SJSA1 (cell line): ENCODE measurements around the genes SUFU and NT5C2.

DNA sequence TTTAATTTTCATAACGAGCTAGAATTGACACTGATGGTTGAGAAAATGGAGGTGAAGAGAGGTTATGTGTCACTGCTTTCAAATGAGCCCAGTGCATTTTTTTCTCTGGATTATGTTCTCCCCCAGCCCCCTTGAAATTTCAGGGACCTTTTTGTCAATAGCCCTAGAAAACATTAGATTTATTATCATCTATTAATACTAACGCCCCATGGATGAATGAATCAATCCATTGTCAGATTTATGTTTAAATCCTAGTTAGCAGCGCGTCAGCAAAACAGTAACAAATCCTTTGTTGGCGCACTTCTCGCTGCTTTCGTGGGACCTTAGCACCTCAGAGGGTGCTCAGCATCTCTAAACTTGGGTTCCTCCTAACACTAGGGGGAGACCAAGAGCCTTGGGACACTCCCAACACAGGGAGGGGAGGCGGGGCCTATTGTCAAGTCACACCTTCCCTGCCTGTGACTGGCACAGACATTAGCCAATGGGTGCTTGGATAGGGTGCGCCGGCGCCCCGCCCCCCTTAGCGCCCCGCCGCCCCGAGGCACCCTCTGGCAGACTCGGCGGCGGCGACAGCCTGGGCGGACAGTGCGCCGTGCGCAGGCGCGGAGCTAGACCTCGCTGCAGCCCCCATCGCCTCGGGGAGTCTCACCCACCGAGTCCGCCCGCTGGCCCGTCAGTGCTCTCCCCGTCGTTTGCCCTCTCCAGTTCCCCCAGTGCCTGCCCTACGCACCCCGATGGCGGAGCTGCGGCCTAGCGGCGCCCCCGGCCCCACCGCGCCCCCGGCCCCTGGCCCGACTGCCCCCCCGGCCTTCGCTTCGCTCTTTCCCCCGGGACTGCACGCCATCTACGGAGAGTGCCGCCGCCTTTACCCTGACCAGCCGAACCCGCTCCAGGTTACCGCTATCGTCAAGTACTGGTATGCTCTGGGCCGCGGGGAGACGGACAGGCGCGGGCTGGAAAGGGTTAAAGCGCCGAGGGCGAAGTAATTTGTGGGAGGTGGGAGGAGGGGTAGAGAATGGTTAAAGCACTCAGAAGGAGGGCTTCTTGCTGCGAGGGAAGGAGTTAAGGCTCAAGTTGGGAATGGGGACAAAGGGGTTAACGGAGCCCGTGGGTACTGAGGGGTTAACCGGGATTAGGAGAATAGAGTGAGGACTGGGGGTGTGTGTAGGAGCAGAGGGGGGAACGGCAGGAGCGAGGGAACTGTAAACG lies at the start of gene SUFU:
Gene SUFU (plus strand): TSS at position 554 of the 1,209 bp plus-strand sequence.
- RAMPAGE, long total RNA, result no peak

DNA sequence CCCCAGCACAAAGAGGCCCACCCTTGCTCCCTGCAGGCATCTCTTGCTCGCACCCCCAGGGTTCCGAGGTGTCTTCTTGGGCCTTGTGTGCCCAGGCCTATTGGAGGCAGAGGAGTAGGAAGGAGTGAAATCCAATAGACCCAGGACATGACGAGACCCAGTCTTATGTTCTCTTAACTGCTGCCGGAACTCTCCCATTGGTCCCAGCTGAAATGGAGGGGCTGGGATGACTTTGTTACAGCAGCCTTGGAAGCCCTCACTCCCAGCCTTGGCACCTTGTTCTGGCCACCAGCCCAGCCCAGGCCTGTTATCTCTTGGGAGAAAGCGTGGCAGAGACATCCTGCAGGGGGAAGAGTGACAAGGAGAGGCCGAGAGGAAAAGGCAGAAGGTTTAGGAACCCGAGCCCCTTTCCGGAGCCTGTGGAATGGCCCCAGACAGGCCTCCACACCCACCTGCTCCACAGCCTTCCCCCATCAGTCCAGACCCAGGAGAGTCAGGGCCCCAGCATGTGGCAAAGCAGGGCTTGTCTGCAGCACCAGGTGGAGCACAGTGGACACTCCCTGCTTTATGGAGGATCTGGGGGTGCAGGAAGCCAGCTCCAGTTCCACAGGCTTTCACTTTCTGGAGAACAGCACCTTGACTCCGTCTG lies 24.2 kb upstream of the TRIM8 start:
- RAMPAGE, long total RNA, result no peak

DNA sequence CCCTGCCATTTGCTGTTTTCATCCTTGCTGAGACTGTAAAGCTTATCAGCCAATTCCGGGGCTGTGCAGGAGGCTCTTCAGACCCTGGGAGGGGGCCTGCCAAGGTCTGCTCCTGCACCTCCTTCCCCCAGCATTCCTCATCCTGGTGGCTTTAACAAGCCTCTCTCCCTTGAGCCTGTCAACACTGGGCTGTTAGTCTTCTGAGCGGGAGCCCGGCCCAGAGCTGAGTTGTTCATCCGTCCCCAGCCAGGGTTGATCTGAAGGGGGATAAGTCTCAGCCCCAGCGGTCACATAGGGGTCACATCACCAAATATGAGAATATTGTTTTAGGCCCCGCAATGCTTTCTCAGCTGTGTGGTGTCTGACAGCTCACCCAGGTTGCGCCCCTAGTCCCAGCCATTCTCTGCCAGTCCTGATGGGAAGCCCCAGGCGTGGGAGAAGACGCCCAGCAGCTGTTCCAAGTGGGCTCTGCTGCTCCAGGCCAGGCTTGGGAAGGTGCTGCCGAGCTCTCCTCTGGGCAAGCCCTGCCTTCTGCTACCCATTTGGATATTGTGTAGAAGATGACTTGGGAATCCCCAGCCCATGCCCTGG lies 23.6 kb upstream of the TRIM8 start:
- RAMPAGE, long total RNA, result no peak

- RAMPAGE, long total RNA, result no peak
These were observed 16.0 kb upstream of the TRIM8 start for GRCh38 chr10:102628303-102628672.

DNA sequence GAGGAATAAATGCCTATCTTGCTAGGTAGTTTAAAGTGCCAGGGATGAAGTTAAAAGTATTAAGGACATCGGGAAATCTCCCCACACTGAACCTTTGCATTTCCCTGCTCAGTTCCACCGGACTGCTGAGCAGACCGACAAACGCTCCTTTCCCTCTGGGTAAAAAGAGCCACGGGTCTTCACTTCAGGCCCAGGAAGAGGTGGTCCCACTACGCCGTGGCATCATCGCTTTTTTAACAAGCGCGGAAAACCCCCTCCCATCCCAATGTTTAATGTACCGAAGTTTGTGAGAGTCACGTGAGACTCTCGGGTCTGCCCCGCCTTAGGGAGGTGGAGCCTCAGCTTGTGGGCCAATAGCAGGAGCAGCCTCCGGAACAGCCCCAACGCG lies 2.4 kb upstream of the TRIM8 start:
- RAMPAGE, long total RNA, result no peak

DNA sequence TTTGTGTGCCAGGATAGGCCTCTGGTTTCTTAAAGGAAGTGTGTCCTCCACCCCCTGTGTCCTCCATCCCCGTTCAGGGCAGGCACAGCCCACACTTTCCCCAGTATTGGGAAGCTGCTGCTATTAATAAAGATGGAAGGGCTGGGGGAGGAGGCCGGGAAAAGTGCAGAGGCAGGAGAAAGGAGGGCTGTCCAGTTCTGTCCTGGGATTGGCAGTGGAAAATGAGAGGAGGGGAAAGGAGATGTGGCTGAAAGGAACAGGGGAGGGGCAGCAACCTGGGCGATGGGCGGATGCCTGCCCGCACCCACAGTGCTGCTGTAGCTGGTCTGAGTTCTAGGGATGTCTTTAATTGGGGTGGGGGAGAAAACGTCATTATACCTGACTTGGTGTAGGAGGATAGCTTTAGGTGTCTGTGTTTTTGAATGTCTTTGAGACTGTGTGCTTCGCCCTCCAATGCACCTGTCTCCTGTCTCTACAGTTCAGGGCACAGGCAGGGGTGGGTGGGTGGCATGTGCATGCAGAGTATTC lies 2.4 kb downstream of the TRIM8 start:
- RAMPAGE, long total RNA, result no peak

DNA sequence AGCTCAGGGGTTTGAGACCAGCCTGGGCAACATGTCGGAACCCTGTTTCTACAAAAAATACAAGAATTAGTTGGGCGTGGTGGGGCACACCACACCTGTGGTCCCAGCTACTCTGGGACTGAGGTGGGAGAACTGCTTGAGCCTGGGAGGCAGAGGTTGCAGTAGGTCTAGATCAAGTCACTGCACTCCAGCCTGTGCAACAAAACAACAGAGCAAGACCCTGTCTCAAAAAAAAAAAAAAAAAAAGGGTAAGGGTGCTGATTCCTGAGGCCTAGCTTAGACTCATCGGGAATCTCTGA lies 14.6 kb downstream of the TRIM8 start:
- RAMPAGE, long total RNA, result no peak

DNA sequence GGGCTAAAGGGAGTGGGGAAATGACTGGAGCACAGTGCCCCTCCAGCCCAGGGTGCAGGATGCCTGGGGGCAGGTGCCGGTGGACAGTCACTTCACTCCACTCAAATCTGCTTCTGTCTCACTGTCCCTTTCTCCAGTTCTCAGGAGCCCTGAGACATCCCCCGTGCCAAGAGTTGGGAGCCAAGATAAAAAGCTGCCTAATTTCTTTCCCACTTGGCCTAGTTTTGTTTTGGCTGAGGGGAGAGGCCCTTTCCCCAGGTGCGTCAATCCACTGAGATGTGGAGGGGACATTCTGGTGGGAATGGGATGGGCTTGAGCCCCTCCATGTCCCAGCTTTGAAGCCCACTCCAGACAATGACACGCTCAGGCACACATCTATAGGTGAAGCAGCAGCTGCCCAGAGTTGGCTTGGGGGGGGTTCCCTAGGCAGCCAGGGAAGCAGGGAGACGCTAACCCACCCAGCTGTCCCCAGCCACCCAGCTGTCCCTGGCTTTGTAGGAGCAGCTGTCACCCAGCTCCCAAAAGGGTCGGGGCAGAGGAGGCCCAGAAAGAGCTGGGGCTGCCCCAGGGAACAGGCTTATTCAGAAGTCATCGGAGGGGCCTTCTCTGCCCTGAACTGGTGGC lies 16.3 kb downstream of the TRIM8 start:
- RAMPAGE, long total RNA, result no peak

GRCh38 chr10:102663046-102663420 lies 18.8 kb downstream of the TRIM8 start:
- RAMPAGE, long total RNA, result no peak

DNA sequence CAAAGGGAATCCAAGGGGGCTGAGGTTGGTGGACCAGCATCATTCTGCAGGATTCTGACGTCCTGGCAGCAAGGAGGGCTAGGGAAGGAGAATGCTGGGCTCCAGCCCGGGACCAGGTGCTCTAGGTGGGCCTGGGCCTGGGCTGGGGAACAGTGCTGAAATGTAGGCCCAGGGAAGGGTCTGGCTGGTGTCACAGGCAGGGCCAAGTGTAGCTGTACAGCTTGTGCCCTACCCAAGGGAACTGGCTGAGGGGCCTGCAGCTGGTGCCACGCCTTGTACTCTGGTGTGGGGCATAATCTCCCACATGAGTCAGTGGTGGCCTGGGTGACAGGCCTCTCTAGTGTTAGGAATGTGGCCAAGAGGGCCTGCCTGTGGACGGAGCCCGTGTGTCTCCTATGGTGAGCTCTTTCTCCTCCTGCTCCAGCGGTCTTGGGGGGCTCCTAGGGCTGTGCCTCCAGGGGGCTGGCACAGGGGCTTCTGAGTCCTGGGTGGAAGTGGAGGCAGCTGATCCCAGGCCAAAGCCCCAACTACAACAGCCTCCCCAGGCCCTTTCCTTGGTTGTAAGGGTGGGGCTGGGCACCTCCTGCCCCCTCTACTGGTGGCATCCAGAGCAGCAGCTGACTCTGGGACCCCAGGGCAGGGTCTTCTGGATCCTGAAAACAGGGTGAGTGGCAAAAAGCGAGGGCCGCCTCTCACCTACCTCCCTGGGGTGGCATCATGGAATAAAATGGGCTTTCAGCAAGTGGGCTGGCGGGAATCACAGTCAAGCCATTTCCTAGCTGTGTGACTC lies 25.3 kb downstream of the TRIM8 start:
- RAMPAGE, long total RNA, result no peak

DNA sequence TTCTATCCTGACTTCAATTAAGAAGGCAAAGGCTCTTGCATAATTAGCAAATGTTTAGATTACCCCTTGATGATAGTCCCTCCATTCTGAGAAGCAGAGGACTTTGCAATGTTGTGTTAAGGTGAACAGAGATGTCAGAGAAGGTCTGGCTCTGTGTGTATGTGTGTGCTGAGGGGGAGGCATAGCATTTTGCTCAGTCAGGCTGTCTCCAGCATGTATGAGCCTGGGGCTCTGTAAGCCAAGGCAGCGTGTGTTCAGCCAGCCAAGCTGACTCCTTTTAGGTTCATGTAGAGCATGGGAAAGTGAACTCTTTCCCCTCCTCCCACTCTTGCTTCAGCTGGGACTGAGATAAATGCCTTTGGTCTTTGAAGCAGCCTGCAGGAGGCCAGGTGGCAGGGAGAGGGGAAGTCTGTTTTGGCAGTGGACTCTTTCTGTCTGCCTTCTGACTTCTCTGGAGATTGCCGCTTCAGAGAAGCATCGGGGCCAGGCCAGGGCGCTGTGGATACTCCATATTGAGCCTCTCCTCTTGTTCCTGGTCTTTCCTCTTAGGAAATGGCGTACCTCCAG lies 3.8 kb downstream of the SFXN2 start:
- RAMPAGE, long total RNA, result no peak

DNA sequence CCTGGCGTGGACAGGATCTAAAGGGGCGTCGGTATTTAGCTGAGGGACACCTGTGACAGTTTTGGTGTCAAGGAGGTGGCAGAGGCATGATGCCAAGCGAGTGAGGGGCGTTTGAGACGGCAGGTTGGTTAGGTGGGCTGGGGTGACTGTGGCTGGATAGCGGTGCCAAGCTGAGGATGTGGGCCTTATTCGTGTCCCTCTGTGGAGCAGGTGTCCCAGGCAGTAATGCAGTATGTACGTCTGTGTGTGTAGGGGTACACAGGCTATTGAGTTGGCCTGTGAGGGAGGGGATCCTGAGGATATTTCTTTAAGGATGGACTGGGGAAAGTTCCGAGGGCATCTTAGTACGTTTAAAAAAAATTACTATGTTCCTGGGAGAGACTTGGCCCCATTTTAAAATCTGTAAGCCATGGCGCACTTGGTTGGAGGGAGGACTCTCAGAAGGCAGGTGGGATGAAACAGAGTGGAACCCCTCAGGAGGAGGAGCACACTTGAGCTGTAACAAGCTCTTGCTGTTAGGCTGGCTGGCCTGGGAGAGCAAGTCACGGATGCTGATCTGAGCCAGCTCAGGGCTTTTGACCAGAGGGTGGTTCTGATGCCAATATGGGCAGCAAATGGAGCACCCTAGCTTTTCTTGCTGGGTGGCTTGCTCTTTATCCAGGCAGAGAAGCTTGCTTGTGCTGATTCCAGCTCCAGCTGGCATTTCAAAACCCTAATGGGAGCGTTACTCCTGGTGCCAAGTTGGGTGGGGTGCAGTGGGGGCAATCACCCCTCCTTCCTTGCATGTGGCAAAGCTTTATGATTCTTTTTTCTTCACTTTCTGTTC lies 727 bp downstream of the WBP1L start:
- RAMPAGE, long total RNA, result no peak

DNA sequence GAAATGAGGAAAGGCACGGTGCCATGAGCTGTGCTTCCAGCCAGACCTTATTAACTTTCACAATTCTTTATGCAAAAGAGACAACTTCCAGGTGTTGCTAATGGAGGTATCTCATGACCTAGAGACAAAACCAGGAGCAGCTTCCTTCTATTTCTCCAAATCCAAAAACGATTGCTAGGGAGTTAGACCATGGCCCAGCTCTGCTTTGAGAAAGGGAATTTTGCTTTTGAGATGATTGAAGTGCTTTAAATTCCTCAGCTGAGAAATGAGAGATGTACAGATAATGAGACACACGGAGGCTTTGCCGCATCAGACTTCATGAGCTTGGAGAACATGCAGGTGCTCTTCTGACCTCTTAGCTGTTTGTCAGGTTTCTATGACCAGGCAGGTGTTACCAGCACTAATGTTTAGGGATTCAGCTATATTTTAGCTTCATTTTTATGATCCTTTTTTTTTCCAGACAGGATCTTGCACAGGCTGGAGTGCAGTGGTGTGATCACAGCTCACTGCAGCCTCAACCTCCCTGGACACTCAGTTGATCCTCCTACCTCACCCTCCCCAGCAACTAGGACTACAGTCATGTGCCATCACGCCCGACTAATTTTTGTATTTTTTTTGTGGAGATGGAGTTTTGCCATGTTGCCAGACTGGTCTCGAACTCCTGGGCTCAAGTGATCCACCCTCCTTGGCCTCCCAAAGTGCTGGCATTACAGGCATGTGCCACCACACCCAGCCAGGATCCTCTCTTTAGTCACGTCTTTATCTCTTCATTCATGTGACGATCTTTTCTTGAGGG lies 21.2 kb downstream of the WBP1L start:
- RAMPAGE, long total RNA, result no peak

DNA sequence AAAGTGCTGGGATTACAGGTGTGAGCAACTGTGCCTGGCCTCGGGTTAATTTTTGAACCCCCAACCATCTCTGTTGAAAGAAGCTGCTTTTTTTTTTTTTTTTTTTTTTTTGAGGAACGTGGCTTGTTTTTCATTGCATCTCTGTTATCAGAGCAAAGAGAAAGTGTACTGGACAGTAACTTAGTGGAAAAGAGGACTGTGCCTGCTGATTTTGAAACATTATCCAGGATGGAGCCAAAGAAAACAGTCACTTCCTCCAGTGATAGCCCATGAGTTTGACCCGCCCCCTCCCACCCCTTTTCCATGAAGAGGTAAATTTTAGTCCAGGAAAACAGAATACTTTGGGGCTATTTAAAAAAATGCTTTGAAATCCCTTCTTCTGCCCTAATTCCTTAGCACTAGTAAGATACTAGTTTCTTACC lies 38.4 kb downstream of the WBP1L start:
- RAMPAGE, long total RNA, result no peak

DNA sequence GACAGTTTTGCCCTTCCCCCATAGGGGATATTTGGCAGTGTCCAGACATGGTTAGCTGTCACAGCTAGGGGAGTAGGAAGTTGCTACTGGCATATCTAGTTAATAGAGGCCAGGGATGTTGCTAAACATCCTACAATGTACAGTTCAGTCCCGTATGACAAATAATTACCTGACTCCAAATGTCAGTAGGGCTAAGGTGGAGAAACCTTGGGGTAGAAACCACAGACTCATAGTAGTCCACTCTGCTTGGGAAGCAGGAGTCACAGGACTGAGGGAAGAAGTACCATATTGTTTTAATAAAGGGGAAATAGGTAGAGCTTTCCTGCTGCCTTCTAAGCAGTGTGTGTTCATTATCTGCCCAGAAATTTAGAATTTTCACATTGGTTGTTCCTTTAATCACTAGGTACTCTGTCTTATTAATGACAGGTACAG lies 39.9 kb downstream of the WBP1L start:
- RAMPAGE, long total RNA, result no peak

- RAMPAGE, long total RNA, result no peak
These were observed 36.4 kb downstream of the CYP17A1 start for GRCh38 chr10:102800731-102801343.

DNA sequence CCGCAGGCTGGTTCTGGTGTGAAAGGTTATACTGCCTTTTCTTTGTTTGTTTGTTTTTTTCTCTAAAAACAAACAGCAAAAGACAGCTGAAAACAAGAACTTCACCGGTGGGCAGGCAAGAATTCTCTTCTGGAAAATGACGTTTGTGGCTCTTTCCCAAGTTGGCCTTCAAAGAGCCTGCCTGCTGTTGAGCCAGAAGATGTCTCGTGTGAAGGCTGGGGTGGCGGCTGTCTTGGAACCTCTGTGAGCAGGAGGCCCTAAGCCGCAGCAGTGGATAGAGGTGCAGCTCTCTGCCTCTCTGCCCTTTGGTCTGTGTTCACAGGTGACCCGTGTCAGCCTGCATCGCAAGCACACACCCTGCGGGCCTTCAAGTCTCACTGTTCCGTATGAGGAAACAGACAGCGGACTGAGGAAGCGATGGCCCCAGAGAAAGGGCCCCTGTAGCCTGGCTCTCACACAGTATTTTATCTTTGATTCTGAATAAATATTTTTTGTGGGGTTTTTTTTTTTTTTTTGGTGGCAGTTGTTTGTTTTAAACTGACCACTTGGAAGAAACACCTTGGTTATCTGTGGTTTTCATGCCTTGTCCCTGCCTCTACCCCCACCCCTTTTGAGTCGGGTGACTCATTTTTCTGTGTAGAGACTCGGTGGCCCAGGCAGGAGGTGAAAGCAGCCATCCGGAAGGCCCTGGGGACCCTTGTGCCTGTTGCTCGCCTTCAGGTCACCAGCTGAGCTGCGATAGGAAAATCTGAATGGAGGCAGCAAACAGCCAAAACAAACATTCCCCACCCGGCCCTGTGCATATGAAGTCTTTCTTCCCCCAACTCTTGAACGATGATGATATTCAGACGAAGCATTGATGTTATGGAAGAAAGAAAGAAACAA lies 23.0 kb downstream of the CYP17A1 start:
- RAMPAGE, long total RNA, result no peak

DNA sequence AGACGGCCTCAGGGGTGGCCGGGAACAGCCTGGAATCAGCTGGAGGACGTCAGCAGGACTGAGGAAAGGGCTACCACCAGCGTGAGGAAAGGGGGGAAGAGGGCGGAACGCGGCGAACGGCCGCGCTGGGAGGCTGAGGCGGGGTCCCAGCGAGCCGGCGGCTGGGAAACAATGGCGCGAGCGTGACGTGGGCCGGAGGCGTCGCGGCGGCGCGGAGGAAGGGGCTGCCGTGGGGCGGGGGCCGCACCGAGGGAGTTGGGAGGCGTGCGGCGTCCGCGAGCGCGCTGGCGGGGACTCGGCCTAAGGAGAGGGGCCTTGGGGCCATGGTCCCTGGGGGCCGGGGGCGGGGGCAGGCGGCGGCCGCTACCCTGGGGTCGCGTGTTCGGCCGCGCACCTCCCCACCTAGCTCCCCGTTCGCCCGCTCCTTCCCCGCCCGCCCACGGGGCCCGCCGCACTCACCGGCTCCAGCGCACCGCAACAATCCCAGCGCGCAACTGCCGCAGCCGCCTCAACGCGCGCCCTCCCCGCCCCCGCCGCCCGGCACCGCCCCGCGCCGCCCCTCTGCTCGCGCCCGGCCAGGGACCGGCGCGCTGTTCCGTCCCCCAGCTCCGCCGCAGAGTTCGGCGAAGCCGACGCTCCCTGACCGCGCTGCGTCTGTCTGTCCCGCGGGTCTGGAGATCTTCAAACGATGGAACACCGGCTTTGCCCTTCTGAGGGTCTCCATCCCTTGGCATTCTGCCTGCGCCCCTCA lies at the start of gene NT5C2:
Gene NT5C2 (minus strand): TSS at position 496 of the 751 bp plus-strand sequence.
- RAMPAGE, long total RNA, result no peak

DNA sequence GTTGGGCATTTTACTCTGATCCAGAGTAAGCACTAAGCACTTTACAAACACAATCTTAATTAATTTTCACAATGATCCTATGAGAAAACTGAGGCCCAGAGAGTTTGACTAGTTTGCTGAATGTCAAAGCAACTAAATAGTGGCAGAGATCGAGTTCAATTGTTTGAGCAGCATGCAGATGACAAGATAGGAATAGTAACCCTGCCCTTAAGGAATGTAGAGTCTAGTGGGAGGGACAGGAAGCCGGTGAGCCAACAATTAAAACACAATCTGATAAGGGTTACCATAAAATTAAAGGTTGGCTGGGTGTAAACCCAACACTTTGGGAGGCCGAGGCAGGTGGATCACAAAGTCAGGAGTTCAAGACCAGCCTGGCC lies 13.4 kb upstream of the RPEL1 start:
- RAMPAGE, long total RNA, result no peak

DNA sequence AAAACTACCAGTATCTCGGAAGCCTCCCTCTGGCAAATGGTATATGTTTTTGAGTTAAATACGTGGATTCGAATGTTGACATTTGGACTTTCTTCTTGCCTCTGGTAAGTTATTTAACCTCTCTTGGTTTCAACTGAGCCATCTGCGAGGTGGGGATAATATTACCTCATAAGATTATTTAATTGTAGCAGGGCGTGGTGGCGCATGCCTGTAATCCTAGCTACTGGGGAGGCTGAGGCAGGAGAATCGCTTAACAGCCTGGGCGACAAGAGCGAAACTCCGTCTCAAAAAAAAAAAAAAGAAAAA lies 449 bp upstream of the TAF5 start:
- RAMPAGE, long total RNA, result no peak